ENCODE measurements around the gene COMMD9.

DNA sequence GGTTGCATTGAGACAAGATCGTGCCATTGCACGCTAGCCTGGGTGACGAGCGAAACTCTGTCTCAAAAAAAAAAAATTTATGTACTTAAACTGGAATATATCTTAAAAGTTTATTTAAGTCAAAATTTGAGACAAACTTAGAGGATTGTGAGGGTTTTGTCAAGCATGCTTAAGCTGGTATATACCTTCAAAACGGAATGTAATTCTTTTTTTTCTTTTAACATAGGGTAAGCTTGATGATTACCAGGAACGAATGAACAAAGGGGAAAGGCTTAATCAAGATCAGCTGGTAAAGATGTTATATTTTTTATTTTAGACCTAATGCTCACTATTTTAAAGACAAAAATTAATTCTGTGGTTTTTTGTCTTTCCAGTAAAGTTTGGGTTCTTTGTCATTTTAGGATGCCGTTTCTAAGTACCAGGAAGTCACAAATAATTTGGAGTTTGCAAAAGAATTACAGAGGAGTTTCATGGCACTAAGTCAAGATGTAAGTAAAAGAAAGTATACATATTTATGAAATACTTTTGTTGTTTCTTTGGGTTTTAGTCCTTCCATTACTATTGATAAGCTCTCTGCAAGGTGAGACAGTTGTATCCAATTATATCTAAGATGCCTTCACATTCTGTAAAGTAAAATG, 20.1 kb downstream of the CAPRIN1 start:
- PRO-cap, result no peak
CAGE:
- cytosol, long polyA plus RNA, result no peak
- long polyA plus RNA, result no peak
- nucleus, long polyA plus RNA, result start-site peak on the plus strand centred at position 264 of the sequence, 9 bp wide, 45 and 31 reads in 2 replicates

DNA sequence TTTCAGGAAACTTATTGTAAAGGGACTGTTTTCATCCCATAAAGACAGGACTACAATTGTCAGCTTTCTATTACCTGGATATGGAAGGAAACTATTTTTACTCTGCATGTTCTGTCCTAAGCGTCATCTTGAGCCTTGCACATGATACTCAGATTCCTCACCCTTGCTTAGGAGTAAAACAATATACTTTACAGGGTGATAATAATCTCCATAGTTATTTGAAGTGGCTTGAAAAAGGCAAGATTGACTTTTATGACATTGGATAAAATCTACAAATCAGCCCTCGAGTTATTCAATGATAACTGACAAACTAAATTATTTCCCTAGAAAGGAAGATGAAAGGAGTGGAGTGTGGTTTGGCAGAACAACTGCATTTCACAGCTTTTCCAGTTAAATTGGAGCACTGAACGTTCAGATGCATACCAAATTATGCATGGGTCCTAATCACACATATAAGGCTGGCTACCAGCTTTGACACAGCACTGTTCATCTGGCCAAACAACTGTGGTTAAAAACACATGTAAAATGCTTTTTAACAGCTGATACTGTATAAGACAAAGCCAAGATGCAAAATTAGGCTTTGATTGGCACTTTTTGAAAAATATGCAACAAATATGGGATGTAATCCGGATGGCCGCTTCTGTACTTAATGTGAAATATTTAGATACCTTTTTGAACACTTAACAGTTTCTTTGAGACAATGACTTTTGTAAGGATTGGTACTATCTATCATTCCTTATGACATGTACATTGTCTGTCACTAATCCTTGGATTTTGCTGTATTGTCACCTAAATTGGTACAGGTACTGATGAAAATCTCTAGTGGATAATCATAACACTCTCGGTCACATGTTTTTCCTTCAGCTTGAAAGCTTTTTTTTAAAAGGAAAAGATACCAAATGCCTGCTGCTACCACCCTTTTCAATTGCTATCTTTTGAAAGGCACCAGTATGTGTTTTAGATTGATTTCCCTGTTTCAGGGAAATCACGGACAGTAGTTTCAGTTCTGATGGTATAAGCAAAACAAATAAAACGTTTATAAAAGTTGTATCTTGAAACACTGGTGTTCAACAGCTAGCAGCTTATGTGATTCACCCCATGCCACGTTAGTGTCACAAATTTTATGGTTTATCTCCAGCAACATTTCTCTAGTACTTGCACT, 5.6 kb upstream of the NAT10 start:
- PRO-cap, result no peak
CAGE:
- cytosol, long polyA plus RNA, result no peak
- long polyA plus RNA, result no peak
- nucleus, long polyA plus RNA, result no peak

GRCh38 chr11:34136783-34137301, 31.4 kb downstream of the NAT10 start:
- PRO-cap, result no peak
CAGE:
- cytosol, long polyA plus RNA, result no peak
- long polyA plus RNA, result no peak
- nucleus, long polyA plus RNA, result no peak

DNA sequence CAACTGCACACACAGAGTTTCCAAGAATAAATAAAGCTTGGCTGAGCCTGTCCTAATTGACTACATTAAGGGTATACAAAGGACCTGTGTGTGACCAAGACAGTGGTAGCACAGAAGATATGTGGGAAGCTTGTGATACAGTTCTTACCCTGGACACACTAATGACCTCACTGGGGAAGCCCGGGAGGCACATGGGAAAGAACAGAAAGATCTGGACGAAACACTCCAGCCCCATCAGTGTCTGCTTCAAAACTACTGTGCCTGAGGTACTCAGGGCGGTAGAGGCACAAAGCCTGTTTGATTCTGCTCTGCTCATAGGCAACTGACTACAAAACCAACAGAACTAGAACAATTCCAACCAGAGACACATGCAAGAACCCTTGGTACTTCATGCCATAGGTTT, 41.1 kb downstream of the ABTB2 start:
- PRO-cap, result no peak
CAGE:
- cytosol, long polyA plus RNA, result no peak
- long polyA plus RNA, result no peak
- nucleus, long polyA plus RNA, result no peak

- PRO-cap, result no peak
CAGE:
- cytosol, long polyA plus RNA, result no peak
- long polyA plus RNA, result no peak
- nucleus, long polyA plus RNA, result no peak
Observed at GRCh38 chr11:34345977-34346532, 11.8 kb downstream of the ABTB2 start.

DNA sequence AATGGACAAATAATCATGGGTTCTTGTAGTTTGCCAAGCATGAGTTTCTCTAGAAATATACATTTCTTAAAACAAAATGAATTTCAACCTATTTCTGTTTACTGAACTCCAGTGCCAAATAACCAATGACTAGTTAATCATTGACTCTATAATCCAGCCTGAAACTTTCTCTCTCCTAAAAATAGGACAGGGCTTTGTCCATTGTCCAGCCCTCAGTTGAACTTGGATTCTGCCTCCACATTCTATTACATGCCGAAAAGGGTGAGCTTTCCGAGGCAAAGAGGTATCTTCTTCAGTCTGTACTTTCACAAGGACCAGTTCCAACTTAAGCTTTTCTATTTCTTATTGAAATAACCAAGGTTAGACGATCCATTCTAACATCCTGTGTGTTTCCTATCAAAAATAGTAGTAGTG, 23.2 kb upstream of the CAT start:
- PRO-cap, result no peak
CAGE:
- cytosol, long polyA plus RNA, result no peak
- long polyA plus RNA, result no peak
- nucleus, long polyA plus RNA, result no peak

- PRO-cap, result no peak
CAGE:
- cytosol, long polyA plus RNA, result no peak
- long polyA plus RNA, result no peak
- nucleus, long polyA plus RNA, result no peak
Observed at GRCh38 chr11:34600168-34601219, 20.4 kb upstream of the EHF start.

DNA sequence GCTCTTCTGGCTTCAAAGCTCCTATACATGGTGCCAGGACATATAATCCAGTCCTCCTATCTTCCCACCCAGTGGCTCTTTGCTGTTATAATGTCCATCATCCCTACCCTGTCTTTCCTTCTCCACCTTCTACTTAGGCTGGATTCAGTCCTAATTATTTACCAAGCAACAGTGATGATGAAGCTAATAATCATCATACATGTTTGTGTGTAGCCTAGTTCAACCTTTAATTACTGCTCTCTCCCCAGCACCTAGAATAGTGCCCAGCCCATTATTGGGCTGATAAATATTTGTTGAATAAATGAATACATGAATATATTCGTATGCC, 20.1 kb downstream of the EHF start:
- PRO-cap, result no peak
CAGE:
- cytosol, long polyA plus RNA, result no peak
- long polyA plus RNA, result no peak
- nucleus, long polyA plus RNA, result no peak

DNA sequence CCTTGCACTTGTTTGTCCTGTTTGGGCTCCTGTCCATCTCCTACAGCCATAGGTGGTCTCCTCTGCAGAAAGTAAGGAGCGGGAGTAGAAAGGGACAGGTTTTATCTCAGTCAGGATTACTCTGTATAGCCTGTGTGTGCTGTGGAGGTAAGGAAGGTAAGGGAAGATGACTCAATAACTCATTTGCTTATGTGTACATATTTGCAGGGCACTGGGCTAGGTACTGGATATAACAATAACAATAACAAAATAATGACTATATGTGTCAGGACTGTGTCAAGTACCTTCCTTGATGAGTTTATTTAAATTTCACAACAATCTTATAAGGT, 132.0 kb downstream of the APIP start:
- PRO-cap, result no peak
CAGE:
- cytosol, long polyA plus RNA, result no peak
- long polyA plus RNA, result no peak
- nucleus, long polyA plus RNA, result no peak

- PRO-cap, result no peak
CAGE:
- cytosol, long polyA plus RNA, result no peak
- long polyA plus RNA, result no peak
- nucleus, long polyA plus RNA, result no peak
Observed at GRCh38 chr11:34824543-34824877, 91.7 kb downstream of the APIP start.

DNA sequence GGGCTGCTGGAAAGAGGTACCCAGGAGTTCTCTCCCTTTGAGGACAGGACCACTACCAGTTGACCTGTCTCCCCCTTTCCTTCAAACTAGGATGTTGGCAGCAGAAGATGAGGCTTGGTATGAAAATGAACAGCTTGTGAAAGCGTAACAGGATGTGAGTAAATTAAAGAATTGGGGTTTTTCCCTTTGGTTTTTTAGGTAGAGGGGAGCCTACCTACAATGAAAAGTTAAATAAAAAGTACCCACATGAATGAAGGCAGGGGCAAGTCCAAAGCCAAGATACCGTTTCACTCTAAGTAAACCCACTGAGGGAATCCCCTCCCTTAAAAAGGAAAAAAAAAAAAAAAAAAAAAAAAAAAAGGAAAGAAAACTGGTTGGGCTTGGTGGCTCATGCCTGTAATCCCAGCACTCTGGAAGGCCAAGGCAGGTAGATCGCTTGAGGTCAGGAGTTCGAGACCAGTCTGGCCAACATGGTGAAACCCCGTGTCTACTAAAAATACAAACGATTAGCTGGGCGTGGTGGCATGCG, 96.3 kb downstream of the PDHX start:
- PRO-cap, result no peak
CAGE:
- cytosol, long polyA plus RNA, result no peak
- long polyA plus RNA, result no peak
- nucleus, long polyA plus RNA, result no peak

DNA sequence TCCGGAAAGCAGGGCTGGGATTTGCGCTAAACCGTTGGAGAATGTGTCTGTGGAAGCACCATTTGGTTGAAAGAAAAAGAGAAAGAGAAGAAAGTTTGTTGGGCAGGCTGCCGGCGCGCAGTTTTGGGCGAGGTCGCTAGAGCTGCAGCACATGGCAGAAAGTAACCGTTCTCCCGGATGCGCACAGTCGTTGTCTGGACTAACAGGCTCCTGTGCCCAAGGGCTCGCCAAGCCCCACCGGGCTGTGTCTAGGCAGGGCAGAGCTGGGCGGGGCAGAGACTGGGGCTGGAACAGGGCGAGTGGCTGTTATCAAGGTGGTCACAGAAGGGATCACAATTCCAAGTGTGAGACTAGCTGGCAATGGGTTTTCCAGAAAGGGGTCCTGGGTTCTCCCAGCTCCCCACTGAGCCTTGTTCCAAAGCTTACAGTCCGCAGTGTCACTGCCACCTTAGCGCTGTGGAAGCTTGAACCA, 567 bp downstream of the CD44 start:
- PRO-cap, result no peak
CAGE:
- cytosol, long polyA plus RNA, result no peak
- long polyA plus RNA, result no peak
- nucleus, long polyA plus RNA, result no peak

GRCh38 chr11:35146510-35147061, 7.6 kb downstream of the CD44 start:
- PRO-cap, result no peak
CAGE:
- cytosol, long polyA plus RNA, result no peak
- long polyA plus RNA, result no peak
- nucleus, long polyA plus RNA, result no peak

- PRO-cap, result no peak
CAGE:
- cytosol, long polyA plus RNA, result no peak
- long polyA plus RNA, result no peak
- nucleus, long polyA plus RNA, result no peak
Observed at GRCh38 chr11:35235984-35236458, 97.0 kb downstream of the CD44 start.

DNA sequence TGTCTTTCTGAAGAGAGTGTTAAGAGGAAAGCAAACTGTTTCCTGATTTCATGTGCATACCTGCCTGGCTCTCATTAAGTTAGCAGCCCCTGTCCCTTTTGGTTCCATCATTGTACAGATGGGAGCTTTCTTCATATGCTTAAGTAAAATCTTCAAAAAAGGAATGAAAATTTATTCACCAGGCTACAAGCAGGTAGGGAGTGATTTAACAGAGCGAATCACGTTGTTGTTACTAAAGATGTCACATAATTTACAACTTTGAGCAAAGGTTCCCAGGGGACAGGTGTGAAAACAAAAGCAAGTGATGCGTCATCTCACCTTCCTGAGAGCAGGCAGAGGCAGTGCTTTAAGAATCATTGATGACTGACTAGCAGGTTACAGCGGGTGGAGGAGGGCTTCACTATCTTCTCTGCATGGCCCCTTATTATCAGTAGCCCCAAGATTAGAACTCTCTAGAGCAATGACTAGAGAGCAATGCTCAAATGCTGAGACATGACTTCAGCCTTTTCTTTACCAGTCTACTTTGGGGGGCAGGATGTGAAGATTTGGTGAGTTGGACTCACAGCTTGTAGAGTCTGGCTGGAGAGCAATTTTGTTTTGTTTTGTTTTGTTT, 85.0 kb downstream of the SLC1A2 start:
- PRO-cap, result no peak
CAGE:
- cytosol, long polyA plus RNA, result no peak
- long polyA plus RNA, result no peak
- nucleus, long polyA plus RNA, result no peak

GRCh38 chr11:35523148-35523775, 2.2 kb downstream of the PAMR1 start:
- PRO-cap, result no peak
CAGE:
- cytosol, long polyA plus RNA, result no peak
- long polyA plus RNA, result no peak
- nucleus, long polyA plus RNA, result no peak

GRCh38 chr11:35905860-35906360, 38.0 kb upstream of the LDLRAD3 start:
- PRO-cap, result no peak
CAGE:
- cytosol, long polyA plus RNA, result no peak
- long polyA plus RNA, result no peak
- nucleus, long polyA plus RNA, result no peak

DNA sequence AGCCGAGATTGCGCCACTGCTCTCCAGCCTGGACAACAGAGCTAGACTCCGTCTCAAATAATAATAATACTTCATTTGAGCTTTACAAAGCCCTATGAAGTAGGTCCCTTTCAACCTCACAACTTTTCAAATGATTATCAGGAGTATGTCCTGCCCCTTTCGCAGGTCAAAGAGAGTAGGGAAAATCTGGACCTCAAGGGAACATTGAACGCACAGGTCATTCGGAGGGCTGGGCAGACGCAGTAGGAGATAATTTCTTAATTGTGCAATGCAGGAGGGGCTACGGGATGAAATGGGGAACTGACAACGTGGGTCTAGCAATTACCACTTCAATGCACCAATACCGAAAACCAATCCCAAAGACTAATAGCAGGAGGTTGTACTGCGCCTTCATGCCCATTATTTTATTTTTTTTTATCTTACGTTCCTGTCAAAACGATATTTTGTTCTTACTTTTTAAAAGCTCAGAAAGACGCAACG, 439 bp downstream of the COMMD9 start:
- PRO-cap, result no peak
CAGE:
- cytosol, long polyA plus RNA, result no peak
- long polyA plus RNA, result no peak
- nucleus, long polyA plus RNA, result no peak

DNA sequence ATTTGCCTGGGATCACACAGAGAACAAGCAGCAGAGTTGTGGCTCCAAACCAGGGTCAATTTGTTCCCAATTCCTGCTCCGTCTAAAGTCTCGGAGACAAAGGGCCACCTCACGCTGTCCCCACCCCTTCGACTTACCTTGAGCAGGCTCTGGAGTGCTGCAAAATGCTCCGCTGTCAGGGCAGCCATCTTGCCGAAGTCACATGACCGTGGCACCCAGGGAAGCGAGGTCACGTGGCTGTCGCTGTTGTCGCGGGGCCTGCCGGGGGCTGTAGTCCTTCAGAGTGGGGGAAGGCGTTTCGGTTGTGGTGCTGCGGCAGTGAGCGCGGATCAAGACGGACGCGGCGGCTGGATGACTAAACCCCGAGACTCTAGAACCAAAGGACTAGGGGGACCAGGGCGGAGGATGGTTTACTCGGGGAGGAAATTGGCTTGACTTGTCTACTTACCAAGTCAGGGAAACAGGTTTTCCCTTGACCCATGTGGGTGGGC, at the start of gene COMMD9:
Gene COMMD9, minus strand, starts transcription at position 200 of the 491 bp plus-strand sequence.
- PRO-cap, result bidirectional peak, plus-strand start at position 281 of the sequence, minus-strand start at position 135 of the sequence
CAGE:
- cytosol, long polyA plus RNA, result start-site peak on the minus strand centred at position 191 of the sequence, 10 bp wide, 36 and 31 reads in 2 replicates
- long polyA plus RNA, result no peak
- nucleus, long polyA plus RNA, result no peak

GRCh38 chr11:36500161-36501100, 9.6 kb downstream of the TRAF6 start:
- PRO-cap, result no peak
CAGE:
- cytosol, long polyA plus RNA, result no peak
- long polyA plus RNA, result no peak
- nucleus, long polyA plus RNA, result no peak